H4 (cell line): Measurements from ENCODE around the genes CIB1 and IQGAP1.

GRCh38 chr15:90189824-90190389 is 11.2 kb upstream of the SEMA4B start:
- RAMPAGE, long total RNA: no peak

GRCh38 chr15:90209624-90210389 is 8.7 kb downstream of the SEMA4B start:
- RAMPAGE, long total RNA: no peak

- RAMPAGE, long total RNA: no peak
These were observed 11.6 kb downstream of the SEMA4B start for GRCh38 chr15:90212673-90213097.

GRCh38 chr15:90233009-90234172 is at the start of gene CIB1:
CIB1 (minus strand) TSS chr15:90233941.
- RAMPAGE, long total RNA: start-site peak on the minus strand at chr15:90233896-90233943, 113 reads

GRCh38 chr15:90272331-90273332 is 7.2 kb downstream of the NGRN start:
- RAMPAGE, long total RNA: no peak

GRCh38 chr15:90315571-90315989 is 36.5 kb upstream of the ZNF774 start:
- RAMPAGE, long total RNA: no peak

- RAMPAGE, long total RNA: no peak
These were observed 11.0 kb upstream of the IQGAP1 start for GRCh38 chr15:90376988-90377449.

- RAMPAGE, long total RNA: start-site peak on the plus strand at chr15:90388275-90388287, 26 reads
These were observed at the start of gene IQGAP1 for GRCh38 chr15:90388084-90388423. IQGAP1 (plus strand) TSS chr15:90388242.

- RAMPAGE, long total RNA: no peak
These were observed 19.6 kb downstream of the IQGAP1 start for GRCh38 chr15:90407257-90408475.

DNA sequence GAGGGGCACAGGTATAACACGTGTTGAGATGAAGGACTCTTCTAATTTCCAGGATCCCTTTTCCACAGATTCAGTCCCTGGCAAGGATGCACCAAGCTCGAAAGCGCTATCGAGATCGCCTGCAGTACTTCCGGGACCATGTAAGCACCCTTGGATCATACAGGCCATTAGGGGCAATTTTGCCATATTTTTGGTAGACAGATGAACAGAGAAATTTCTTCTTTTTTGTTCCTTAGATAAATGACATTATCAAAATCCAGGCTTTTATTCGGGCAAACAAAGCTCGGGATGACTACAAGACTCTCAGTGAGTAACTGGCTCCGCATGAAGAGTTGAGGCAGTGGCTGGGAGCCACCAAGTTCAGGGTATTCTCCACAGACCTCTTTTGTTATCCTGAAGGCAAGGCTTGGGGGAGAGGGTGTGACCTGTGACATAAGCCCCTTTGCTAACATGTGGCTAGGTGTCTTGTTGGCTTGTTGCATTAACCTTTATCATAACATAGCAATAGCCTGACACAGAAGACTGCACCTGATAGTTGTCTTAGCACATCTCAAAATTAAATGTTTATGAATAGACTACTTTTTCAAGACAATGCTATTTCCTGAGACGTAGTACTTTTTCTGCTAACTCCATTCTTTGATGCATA is 55.8 kb upstream of the CRTC3 start:
- RAMPAGE, long total RNA: no peak

- RAMPAGE, long total RNA: no peak
These were observed 42.9 kb upstream of the CRTC3 start for GRCh38 chr15:90486764-90487234.

DNA sequence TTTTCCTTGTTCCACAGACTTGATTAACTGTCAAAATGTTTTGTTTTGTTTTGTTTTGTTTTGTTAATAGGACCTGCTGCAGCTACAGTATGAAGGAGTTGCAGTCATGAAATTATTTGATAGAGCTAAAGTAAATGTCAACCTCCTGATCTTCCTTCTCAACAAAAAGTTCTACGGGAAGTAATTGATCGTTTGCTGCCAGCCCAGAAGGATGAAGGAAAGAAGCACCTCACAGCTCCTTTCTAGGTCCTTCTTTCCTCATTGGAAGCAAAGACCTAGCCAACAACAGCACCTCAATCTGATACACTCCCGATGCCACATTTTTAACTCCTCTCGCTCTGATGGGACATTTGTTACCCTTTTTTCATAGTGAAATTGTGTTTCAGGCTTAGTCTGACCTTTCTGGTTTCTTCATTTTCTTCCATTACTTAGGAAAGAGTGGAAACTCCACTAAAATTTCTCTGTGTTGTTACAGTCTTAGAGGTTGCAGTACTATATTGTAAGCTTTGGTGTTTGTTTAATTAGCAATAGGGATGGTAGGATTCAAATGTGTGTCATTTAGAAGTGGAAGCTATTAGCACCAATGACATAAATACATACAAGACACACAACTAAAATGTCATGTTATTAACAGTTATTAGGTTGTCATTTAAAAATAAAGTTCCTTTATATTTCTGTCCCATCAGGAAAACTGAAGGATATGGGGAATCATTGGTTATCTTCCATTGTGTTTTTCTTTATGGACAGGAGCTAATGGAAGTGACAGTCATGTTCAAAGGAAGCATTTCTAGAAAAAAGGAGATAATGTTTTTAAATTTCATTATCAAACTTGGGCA is 29.6 kb upstream of the CRTC3 start:
- RAMPAGE, long total RNA: no peak

DNA sequence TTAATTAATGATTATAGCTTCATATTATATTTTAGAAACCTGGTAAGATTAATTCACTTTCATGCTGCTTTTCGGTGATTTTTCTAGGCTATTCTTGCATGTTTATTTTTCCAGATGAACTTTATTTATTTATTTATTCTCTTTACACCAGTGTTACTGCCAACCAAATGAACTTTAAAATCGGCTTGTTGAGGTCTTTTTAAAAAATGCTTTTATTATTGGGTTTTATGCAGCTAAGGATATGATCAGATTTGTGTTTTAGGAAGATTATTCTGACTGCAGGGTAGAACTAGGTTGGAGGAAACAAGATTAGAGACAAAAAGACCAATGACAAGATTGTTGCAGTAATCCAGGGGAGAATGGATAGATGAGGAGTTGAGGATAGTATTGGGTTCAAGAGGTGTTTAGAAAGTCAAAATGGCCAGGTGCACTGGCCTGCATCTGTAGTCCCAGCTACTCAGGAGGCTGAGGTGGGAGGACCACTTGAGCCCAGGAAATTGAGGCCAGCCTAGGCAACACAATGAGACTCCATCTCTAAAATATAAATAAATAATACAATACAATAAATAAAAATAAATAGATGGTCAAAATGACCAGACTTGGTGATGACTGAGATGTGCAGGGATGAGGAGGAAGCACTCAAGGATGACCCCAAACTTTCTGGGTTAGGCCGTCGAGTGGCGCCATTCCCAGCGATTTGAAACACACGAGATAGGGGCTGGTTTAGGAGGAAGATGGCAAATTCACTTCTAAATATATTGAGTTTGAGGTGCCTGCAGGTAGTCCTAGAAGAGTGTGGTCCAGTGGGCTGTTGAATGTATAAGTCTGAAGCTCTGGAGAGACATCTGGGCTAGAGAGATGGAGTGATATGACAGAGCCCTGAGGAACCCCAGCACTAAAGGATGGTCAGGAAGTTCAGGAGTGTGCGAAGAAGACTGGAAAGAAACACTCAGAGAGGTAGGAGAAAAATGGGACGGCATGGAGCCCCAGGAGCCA is 46.3 kb downstream of the CRTC3 start:
- RAMPAGE, long total RNA: no peak

DNA sequence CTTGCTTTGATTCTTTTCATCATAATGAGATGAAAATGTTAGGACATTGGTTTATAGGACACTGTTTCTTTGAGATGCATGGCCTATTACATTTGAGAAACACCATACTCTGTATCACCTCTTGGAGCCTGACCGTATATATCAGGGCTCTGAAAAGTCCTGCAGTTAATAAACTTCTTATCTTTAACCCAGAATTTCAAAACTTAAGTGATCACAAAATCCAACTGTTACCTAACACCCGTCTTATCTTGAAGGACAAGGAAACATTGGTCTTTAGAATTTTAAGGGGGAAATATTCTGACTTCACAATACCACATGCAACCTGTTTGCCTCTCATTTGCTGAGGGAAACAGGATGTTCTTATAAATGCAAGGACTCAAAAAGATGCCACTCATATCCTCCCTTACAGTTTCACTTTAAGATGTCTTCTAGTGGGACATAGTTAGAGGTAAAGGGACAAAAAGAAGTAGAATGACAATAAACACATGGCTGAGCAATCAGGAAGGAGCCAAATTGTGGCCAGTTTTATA is 67.8 kb downstream of the CRTC3 start:
- RAMPAGE, long total RNA: no peak

DNA sequence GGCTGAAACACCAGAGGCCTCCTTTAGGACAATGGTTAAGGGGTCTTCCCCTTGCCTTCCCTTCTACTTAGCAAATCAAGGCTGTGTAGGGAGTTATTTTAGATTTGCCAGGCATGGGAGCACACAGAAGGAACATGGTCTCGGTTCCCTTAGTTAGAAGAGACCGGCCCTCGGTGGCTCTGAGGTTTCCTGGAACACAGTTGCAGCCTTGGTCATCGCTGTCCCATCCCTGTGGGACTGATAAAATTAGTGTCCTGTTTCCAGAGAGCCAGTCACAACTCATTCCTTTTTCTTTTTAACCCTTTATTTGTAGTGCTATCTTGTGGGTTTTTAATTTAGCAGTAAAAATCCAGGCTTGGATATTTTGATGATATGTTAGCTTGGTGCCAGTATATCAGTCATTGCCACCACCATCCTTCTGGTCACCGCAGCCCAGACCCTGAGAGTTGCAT is 81.5 kb downstream of the CRTC3 start:
- RAMPAGE, long total RNA: no peak

GRCh38 chr15:90617459-90618000 is 87.8 kb downstream of the CRTC3 start:
- RAMPAGE, long total RNA: no peak

DNA sequence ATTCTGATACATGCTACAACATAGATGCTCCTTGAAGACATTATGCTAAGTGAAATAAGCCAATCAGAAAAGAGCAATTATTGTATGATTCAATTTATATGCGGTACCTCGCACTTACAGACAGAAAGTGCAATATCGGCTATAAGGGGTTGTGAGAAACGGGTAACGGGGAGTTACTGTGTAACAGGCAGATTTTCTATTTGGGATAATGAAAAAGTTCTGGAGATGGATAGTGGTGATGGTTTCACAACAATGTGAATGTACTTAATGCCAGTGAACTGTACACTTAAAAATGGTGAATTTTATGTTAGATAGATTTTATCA is 832 bp upstream of the BLM start:
- RAMPAGE, long total RNA: no peak

- RAMPAGE, long total RNA: no peak
These were observed 455 bp downstream of the BLM start for GRCh38 chr15:90717672-90717930.

GRCh38 chr15:90742074-90742463 is 24.9 kb downstream of the BLM start:
- RAMPAGE, long total RNA: no peak

GRCh38 chr15:90758539-90759241 is 41.5 kb downstream of the BLM start:
- RAMPAGE, long total RNA: no peak